Non-pigmented ciliary epithelial cell (primary cell): ENCODE results near the gene NCLN.

- RRBS = no CpG with 5 or more reads among the region's 32 CpGs
These were observed 112.2 kb downstream of the GADD45B start for GRCh38 chr19:2587886-2588867.

DNA sequence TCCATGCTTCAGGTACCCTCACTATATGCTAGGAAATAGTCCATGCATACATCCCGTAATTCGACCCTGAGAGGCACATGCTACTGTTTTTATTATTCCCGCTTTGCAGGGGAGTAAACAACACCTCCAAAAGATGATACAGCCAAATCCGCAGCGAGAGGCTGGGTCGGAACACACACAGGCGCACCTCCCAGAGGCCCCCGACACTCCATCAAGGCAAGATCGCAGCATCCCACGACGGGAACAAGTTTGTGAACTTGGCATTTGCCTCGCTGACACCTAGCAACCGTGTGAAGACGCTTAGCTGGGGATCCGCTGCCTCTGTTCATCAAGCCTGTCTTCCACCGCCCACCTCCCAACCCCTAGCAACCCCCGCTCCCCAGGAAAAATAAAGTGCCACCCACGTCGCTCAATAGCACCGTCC is 1.9 kb downstream of the GNG7 start:
- RRBS = no CpG with 5 or more reads among the region's 20 CpGs

DNA sequence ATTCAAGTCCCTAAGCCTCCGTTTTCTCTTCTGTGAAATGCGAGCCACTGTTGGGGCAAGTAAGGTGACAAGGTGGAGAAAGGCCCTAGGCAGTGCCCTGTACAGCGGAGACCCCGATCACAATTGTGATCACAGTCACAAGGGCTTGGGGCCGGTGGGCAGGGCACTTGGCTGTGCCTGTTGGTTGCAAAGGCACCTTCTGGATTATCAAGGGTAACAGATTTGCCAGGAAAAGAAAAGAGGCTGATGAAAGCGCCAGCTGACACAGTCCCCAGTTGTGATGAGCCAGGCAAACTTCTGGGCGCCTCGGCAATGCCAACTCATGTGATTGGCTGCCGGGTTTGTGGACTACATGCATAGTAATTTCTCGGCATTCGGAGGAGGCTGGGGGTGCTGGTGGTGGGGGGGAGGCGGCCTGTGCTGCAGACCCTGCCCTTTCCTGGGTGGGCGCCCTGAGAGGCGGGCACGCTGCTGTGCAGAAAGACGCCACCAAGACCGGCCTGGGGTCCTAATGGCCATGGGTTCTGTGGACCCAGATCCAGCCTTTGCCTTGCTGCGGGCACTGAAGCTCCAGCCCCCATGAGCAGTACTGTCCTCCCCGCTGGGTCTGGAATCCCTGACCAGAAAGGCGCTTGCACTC is 1.3 kb downstream of the DIRAS1 start:
- RRBS = no CpG with 5 or more reads among the region's 20 CpGs

DNA sequence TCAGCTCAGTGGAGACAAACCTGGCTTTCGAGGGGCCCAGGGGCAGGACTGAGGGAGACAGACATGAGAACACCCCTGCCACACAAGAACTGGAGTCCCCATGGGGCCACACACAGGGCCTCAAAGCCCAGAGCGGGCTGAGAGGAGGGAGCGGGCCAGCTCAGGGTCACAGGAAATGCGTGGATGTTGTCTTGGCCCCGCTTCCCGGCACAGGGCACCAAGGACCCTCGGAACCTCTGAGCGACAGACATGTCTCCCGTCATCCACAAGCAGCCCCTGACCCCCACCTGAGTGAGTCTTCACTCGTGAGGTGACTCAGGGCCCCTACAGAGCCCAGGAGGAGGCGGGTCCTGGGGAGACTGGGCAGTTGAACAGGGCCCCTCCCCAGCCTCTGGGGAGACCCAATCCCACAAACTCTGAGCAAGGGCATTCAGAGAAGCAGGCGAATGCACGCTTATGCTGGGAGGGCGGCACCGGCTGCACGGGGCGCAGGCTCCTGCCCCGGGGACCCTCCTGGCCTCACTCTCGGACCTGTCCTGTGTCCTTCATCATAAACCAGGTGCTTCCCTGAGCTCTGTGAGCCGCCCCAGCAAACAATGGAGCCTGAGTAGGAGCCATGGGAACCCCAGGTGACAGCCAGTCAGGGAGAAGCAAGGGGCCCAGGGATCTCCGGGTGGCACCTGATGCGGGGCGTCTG is 20.2 kb downstream of the SGTA start:
- RRBS = 98% methylated on average over 3 of the region's 23 CpGs

DNA sequence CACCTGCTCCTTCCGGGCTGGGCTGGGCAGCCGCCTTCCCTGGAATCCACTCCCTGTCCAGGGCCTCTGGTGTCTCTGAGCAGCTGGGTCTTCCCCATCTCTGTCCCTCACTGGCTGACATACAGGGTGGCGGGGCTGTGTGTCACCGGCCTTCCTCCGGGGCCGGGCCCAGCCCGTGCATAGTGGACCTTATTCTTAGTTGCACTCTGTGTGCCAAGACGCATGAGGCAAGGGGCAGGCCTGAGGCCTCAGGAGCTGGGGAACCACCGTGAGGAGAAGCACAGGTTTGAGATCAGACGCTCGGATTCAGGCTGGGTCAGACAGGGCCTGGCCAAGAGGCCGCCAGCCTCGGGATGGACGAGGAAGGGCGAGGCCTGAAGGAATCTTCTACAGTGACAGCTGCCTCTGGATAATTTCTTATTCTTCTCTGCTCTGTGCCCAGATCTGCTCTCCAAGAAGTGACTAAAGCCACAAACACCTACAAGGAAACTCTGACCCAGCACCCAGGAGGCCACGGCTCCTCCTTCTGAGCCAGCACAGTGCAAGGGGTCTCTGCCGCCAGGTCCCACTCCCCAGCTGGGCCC is 11.1 kb downstream of the SGTA start:
- RRBS = no CpG with 5 or more reads among the region's 17 CpGs

- RRBS = no CpG with 5 or more reads among the region's 35 CpGs
These were observed 8.9 kb downstream of the SGTA start for GRCh38 chr19:2774017-2774711.

DNA sequence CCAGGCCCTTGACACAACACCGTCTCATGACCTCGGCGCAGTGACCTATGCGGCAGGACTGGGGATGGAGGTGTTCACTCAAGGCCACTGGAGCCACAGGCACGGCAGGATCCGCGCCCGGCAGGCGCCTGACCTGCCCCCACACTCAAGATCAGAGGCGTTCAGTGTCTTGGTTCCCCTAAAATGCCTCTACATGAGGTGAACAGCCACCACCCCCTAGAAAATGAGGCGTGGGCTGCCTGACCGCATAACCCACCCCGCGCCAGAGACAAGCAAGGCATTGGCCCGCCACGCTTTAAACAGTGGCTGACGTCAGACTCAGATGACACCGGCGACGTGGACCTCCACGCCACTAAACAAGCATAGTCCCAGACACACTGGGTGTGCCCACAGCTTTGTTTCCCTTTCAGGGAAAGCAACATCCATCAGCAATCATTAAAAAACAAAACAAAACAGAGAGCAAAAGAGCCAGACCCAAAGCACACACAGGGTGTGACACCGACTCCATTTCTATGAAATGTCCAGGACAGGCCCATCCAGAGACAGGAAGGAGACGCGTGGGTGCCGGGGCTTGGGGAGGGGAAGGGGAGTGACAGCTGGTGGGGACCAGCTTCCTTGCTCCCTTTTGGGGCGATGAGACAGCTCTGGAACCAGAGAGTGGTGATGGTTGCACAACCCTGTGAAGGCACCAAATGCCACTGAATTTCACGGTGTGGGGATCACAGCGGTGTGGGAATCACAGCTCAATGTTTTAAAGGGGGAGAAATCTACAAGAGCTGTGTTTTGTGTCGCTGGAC is 7.8 kb downstream of the SGTA start:
- RRBS = no CpG with 5 or more reads among the region's 29 CpGs

DNA sequence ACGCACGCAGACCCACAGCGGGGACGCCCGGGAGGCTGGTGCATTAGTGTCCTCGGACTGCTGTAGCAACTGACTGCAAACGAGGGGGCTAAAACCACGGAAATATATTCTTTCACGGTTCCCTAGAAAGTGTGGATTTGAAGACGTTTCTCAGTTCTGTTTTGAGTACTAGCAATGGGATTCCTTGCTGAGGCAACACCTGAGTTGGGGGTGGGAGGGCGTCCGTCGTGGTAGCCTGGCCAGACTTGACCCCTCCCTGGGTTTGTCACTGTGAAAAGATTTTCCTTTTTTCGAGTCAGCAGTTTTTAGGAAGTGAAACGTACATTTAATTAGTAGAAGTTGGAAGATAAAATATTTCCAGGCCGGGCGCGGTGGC is 1.1 kb downstream of the ZNF555 start:
- RRBS = no CpG with 5 or more reads among the region's 18 CpGs

DNA sequence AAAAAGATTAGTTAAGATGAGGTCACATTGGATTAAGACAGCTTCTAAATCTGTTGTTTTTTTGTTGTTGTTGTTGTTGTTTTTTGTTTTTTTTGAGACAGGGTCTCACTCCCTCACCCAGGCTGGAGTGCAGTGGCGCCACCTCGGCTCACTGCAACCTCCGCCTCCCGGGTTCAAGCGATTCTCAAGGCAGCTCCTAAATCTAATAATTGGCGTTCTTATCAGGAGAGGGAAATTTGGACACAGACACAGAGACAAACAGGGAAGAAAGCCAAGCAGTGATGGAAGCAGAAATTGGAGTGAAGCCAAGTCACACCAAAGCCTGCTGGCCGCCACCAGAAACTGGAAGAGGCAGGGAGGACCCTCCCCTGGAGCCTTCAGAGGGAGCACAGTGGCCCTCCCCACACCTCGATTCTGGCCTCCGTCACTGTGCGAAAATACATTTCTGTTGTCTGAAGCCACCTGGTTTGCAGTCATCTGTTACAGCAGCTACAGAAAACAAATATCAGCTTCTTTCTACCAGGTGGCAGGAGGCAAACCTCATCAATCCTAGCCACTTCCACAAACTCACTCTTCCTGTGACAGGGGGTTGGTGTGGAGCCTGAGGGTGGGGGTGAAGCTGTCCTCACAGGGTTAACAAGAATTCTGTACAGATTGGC is 8.3 kb upstream of the TLE6 start:
- RRBS = no CpG with 5 or more reads among the region's 10 CpGs

DNA sequence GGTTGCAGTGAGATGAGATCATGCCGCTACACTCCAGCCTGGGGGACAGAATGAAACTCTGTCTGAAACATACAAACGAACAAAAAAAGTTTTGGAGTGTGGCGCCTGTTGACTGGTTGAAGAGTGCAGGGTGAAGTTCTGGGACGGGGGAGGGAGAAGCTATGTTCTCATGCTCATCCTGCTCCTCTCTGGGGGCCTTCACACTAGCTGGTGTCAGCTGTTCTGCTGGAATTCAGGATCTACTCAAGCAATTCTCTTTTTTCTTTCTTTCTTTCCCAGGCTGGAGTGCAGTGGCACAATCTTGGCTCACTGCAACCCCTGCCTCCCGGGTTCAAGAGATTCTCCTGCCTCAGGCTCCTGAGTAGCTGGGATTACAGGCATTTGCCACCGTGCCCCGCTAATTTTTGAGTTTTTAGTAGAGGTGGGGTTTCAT is 6.2 kb upstream of the TLE6 start:
- RRBS = no CpG with 5 or more reads among the region's 7 CpGs

- RRBS = 3% methylated on average over 2 of the region's 29 CpGs
These were observed 5.9 kb upstream of the TLE2 start for GRCh38 chr19:3034785-3035663.

GRCh38 chr19:3035998-3036739 is 7.1 kb upstream of the TLE2 start:
- RRBS = 2% methylated on average over 17 of the region's 47 CpGs

DNA sequence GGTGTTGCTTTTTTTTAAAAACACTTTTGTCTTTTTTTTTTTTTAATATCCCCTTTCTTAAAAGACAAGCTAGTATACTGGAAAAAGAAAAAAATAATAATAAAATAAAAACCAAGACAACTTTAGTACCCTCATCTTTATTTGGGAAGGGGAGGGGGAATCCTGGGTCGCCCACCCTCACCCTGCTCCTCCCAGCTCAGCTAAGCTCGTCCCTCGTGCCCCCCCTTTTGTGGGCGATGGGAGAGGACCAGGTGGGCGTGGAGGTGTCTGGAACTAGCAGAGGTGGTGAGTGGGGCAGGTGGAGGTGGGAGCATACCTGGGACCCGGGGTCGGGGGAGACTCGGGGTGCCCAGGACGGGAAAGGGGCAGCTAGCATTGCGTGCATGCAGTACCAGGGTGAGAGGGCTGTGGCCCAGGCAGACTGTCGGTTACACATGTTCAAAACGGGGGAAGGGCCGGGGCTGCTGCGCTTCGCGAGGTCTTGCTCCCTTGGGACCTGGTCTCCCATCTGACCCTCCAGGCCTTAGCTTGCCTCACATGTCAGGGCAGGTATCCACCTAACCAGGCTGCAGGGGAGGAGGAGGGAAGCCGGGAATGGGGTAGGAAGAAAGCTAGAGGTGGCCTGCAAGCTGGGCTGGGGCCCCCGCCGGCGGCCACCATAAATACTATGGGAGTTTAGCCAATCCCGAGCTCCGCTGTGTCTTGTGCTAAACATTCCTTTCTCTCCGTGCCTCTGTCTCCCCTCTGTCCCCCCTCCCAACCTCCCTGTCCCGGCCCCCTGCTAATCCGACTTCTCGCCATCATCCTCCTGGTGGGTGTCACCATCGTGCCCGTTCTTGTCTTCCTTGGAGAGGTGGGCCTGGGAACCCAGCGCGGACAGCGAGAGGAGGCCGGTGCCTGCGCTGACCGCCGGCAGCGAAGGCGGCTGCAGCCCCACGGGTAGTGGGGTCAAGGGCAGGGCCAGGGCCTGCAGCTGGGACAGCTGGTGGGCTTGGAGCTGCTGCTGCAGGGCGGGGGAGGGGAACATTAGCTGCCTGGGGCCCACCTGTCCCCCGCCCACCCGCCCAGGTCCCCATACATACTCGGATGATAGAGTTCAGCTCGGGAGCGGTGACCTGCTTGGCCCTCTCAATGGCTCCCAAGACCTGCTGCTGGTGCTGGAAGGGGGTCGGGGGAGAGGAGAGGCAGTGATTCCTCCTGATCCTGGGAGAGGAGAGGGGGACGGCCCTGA is 8.8 kb downstream of the TLE5 start:
- RRBS = 34% methylated on average over 3 of the region's 46 CpGs

DNA sequence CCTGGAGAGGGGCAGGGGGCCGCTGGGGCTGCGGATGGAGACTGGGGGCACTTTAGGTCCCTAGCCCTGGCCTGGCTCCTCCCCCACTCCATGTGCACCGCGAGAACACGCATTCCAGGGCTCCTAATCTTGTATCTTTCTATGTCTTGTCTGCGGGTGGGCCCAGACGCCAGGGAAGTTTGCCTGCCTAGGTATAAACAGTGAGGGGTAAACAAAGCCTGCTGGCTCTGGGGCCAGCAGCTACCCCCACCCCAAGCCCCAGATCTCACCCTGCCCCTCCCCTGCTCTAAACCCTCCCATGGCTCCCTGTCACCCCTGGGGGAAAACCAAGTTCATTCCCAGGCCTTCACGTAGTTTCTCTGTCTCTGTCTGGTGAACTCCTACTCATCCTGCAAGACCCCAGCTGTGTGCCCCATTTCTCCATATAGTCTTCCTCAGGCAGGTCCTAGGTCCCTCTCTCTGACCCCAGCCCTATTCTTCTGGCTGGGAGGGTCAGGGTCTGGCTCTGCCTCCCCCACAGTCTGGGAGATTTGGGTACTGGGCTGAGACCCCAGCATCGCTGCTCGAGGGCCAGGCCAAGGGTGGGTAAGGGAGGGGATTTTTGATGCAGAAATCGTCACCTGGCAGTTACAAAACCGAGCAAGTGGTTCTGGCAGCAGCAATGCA is 5.6 kb downstream of the TLE5 start:
- RRBS = no CpG with 5 or more reads among the region's 12 CpGs

GRCh38 chr19:3132822-3133241 is 3.0 kb upstream of the GNA15 start:
- RRBS = no CpG with 5 or more reads among the region's 11 CpGs

DNA sequence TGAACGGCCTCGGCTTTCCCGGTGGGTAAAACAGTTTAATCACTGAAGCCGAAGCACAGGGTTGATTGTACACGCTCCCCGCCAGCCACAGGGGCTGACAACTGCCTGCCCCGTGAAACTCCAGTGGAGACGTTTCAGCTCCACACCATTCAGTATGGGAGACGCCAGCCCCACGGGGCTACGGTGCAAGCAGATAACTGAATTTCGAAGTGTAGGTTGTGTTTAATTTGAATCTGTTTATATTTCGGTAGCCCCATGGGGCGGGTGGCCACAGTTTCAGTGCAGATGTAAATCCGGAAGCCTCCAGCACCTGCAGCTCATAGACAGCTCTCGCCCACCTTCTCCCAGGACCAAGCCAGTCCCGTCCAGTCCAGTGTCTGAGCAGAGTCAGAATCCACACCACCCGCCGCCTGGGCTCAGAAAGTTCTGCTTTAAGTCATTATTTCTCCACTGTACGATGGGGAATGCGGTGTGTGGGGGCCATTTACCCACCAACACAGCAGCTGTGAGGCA is 2.2 kb downstream of the S1PR4 start:
- RRBS = no CpG with 5 or more reads among the region's 21 CpGs

- RRBS = no CpG with 5 or more reads among the region's 25 CpGs
These were observed 644 bp upstream of the NCLN start for GRCh38 chr19:3184858-3185713.

- RRBS = 2% methylated on average over 23 of the region's 67 CpGs
These were observed at the start of gene NCLN for GRCh38 chr19:3185714-3186250. TSS of gene NCLN (plus strand) at chr19:3185930.

DNA sequence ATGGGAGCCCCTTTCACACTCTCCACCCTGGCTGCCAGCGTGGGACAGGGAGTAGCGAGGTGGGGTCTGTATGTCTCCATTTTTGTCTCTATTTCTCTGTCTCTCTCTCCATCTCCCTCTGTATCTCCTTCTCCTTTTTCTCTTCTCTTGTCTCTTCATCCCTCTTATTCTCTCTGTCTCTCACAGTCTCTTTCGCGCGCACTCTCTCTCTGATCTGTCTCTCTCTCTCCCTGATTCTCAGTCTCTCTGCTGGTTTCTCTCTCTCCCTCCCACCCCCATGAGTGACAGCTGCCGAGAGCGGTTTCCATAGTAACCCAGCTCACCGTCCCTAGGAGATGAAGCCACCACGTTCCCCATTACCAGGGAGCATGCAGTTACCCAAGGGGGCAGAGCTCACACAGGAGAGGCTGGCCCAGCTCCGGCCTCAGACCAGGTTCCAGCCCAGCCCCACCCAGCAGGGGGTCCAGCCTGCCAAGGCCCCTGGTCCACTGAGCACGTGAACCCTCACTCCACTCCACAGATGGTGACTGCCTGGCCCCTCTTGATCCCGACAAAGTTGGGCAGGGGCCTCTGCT is 50.4 kb downstream of the CELF5 start:
- RRBS = no CpG with 5 or more reads among the region's 12 CpGs

DNA sequence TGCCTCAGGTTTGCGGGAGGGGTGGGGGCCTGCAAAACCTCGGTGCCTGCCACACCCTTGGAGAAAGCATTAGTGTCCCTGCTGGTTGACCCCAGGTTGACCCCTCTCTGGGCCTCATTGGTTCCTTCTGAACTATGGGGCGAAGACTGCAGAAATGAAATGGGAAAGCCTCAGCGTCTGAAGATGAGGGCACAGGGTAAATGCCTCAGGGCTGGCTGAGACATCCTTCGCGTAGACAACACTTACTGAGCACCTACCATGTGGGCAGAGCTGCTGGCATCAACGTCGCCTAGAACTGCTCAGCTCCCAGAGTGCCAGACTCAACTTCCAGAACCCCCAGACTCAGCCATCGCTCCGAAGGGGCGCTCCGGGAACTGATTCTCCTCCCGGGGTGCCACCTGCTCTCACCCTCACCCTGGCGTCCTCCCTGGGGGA is 8.5 kb upstream of the NFIC start:
- RRBS = no CpG with 5 or more reads among the region's 14 CpGs